Liver (tissue), 9 donors: ENCODE measurements around a stretch of chr9.

DNA sequence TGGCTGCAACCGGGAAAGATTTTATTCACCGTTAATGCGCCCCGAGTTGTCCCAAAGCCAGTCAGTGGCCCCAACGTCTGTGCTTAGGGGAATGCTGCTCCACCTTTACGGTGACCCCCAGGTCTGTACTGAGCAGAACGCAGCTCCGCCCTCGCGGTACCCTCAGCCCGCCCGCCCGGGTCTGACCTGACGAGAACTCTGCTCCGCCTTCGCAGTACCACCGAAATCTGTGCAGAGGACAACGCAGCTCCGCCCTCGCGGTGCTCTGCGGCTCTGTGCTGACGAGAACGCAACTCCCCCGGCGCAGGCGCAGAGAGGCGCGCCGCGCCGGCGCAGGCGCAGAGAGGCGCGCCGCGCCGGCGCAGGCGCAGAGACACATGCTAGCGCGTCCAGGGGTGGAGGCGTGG lies 18.6 kb downstream of the WASHC1 start:
- PRO-cap, 5 experiments: no peak in any of the 5 experiments
- RAMPAGE, long total RNA, 2 experiments: no peak in any of the 2 experiments
- RRBS: 86% methylated on average over 4 of the region's 44 CpGs

- PRO-cap, 5 experiments: no peak in any of the 5 experiments
- RAMPAGE, long total RNA, 2 experiments: no peak in any of the 2 experiments
- RRBS: no CpG with 5 or more reads among the region's 1 CpG
Observed at GRCh38 chr9:468964-469199, 35.6 kb upstream of the KANK1 start.

DNA sequence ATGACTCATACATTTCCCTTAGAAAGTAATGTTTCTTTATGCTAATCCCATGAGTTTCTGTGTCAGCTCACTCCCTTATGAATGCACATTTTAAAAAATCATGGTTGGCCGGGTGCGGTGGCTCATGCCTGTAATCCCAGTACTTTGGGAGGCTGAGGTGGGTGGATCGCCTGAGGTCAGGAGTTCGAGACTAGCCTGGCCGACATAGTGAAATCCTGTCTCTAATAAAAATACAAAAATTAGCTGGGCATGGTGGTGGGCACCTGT lies 89.2 kb upstream of the DMRT1 start:
- PRO-cap, 5 experiments: no peak in any of the 5 experiments
- RAMPAGE, long total RNA, 2 experiments: no peak in any of the 2 experiments
- RRBS: no CpG with 5 or more reads among the region's 5 CpGs

DNA sequence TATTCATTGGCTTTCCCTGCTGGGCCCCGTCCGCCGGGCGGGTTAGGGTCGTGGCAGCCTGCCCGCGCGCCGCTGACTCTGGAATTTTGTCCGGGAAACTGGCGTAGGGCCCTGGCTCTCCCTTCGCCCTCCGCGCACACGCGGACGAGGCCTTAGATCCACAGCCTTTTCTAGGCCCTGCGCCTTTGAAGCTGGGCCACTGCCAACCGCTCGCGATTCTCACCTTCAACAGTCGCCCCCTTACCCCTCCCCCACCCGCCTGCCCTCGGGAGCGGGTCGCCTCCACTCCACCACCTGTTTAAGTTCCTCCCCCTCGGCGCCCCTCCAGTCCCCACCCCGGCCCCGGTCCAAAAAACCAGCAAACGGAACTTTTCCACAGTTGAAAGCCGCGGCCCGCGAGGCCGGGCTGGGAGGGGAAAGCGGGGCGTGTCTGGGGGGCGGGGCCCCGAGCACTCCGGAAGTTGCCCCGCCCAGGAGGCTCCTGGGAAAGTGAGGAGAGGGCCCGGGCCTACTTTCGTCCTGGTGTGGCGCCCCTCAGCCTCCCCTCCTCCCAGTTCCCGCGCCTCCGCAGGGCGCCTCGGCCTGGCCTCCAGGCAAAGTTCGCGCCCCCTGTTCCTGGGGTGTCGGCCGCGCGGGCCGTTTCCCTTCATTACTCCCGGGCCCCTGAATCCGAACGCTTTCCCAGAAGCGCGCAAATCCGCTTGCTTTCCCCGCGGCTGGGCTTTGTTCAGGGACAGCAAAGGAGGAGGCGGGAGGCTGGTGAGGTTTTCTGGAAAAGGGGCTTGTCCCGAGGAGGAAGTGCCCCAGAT lies 4.6 kb upstream of the DMRT3 start:
- PRO-cap, 5 experiments: no peak in any of the 5 experiments
- RAMPAGE, long total RNA, 2 experiments: no peak in any of the 2 experiments
- RRBS: 6% methylated on average over 20 of the region's 67 CpGs

GRCh38 chr9:972435-973352 lies 3.8 kb upstream of the DMRT3 start:
- PRO-cap, 5 experiments: no peak in any of the 5 experiments
- RAMPAGE, long total RNA, 2 experiments: no peak in any of the 2 experiments
- RRBS: 14% methylated on average over 7 of the region's 68 CpGs

DNA sequence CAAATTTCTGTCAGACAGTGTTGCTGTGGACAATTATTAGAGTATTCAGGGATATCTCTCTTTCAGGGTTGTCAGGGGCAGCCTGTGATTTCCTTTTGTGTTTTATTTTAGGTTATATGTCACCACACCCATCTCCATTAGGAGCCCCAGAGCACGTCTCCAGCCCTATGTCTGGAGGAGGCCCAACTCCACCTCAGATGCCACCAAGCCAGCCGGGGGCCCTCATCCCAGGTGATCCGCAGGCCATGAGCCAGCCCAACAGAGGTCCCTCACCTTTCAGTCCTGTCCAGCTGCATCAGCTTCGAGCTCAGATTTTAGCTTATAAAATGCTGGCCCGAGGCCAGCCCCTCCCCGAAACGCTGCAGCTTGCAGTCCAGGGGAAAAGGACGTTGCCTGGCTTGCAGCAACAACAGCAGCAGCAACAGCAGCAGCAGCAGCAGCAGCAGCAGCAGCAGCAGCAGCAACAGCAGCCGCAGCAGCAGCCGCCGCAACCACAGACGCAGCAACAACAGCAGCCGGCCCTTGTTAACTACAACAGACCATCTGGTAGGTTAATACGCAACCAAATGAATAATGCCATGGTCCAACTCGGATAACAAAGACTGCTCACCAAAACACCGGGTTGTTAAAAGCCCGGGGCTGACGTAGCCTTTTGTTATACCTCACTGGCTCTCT lies 24.3 kb downstream of the SMARCA2 start:
- PRO-cap, 5 experiments: no peak in any of the 5 experiments
- RAMPAGE, long total RNA, 2 experiments: no peak in any of the 2 experiments
- RRBS: no CpG with 5 or more reads among the region's 18 CpGs

- PRO-cap, 5 experiments: no peak in any of the 5 experiments
- RAMPAGE, long total RNA, 2 experiments: no peak in any of the 2 experiments
- RRBS: no CpG with 5 or more reads among the region's 5 CpGs
Observed at GRCh38 chr9:2053770-2054399, 38.7 kb downstream of the SMARCA2 start.

- PRO-cap, 5 experiments: no peak in any of the 5 experiments
- RAMPAGE, long total RNA, 2 experiments: no peak in any of the 2 experiments
- RRBS: no CpG with 5 or more reads among the region's 7 CpGs
Observed at GRCh38 chr9:2162556-2163285, 147.6 kb downstream of the SMARCA2 start.

DNA sequence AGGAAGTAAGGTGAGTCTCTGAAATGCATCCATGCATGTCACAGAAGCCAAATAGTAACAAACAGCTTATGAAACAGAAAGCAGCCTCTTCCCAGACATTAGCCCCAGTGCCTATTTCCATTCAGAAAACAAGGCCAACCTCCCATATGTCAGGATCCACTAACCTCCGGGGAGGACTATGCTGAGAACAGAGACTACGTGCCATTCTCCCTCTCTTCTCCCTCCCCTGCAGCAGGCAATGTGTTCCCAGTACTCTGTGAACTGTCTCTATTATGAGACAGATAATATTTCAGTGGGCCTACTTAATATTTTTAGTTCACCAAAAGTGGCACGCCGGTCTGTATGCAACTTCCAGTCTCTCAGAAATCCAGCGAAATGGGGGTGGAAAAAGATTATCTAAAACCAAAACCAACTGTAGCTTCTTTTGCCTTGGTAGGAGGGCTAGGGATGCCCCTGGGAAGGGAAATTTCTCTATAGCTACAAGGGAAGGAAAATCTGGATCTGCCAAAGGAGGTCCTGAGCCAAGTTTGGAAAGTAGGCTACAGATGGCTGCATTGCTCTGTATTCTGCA lies 42.0 kb downstream of the VLDLR start:
- PRO-cap, 5 experiments: no peak in any of the 5 experiments
- RAMPAGE, long total RNA, 2 experiments: no peak in any of the 2 experiments
- RRBS: no CpG with 5 or more reads among the region's 5 CpGs

DNA sequence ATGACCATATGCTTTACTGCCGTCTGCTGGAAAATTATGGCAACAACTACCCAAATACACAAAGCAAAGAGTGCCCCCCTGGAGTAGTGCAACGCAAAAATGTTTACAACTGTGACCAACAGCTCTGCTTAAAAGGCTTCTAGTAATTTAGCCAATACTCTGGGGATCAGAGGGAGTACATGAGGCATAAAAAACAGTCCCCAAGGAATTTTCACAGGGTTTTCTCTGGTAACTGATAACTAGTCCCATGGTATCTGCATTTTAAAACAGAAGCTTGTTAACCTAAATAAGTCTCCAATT lies 10.9 kb downstream of the KCNV2 start:
- PRO-cap, 5 experiments: no peak in any of the 5 experiments
- RAMPAGE, long total RNA, 2 experiments: no peak in any of the 2 experiments
- RRBS: no CpG with 5 or more reads among the region's 2 CpGs

GRCh38 chr9:2765329-2765955 lies 48.1 kb downstream of the KCNV2 start:
- PRO-cap, 5 experiments: no peak in any of the 5 experiments
- RAMPAGE, long total RNA, 2 experiments: no peak in any of the 2 experiments
- RRBS: no CpG with 5 or more reads among the region's 4 CpGs

DNA sequence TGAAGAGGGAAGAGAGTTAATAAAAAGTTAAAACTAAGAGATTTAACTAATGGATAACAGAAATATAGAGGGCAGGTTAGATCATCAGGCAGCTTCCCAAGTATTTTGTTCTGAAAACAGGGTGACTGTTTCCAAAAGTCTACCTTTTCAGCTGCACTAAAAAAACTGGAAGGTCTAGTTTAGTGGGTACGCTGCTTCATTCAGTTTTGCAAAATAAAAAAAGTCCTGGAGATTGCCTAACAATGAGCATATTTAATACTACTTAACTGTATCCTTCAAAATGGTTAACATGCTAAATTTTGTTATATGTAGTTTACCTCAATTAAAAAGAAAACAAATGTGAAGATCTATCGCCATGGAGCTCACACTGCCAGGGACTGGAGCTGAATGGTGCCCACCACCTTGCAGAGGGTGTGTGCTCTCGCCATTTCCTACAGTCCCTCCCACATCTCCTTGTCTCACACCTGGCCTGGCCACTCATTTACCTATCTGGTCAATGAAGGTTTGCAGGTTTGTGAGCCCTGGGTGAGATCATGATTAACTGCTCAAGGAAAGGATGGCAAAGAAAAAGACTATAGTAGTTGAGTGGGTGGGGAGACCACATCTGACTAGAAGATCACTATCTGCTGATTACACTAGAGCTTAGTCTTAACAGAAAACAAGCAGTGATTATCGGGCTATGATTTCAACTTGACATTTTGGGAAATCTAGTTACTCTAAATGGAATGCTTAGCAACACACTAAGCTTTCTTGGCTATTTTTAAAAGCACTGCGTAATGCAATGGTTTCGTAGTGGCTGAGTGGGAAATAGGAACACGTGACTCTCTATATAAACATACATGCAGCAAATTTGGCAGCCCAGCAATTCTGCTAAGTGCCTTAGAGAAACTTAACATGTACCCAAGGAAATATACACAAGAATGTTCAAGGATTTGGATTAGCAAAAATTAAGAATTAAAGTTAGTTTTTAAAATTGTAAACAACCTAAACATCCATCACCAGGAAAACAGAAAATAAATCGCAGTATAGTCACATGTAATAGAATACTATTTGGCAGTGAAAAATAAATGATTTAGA lies 27.4 kb downstream of the PUM3 start:
- PRO-cap, 5 experiments: no peak in any of the 5 experiments
- RAMPAGE, long total RNA, 2 experiments: no peak in any of the 2 experiments
- RRBS: no CpG with 5 or more reads among the region's 8 CpGs

GRCh38 chr9:3223477-3224072 lies 302.2 kb downstream of the RFX3 start:
- PRO-cap, 5 experiments: no peak in any of the 5 experiments
- RAMPAGE, long total RNA, 2 experiments: no peak in any of the 2 experiments
- RRBS: no CpG with 5 or more reads among the region's 5 CpGs

DNA sequence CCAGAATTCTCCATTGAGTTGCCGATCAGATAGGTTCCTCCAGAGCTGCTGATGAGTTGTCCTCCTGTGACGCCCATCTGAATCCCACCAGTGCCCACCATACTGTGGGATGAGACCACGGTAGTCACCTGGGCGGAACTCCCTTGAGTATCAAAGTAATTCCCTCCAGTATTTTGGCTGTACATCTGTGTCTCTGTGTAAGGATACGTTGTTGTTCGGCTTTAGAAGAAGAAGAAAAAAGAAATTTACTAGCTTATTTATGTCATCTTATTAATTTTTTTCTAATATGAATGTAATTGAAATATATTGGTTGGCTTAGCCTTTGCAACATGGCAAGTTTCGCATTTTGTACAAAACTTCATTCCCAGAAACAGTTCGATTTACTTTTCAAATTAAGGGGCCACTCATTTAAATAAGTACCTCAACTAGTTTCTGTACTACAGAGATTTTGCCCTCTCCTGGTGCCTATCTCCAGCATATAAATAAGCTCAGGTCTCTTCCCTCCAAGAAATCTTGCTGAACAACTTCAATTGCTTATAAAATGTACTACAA lies 195.4 kb downstream of the RFX3 start:
- PRO-cap, 5 experiments: no peak in any of the 5 experiments
- RAMPAGE, long total RNA, 2 experiments: no peak in any of the 2 experiments
- RRBS: no CpG with 5 or more reads among the region's 8 CpGs

GRCh38 chr9:3337487-3337973 lies 188.3 kb downstream of the RFX3 start:
- PRO-cap, 5 experiments: no peak in any of the 5 experiments
- RAMPAGE, long total RNA, 2 experiments: no peak in any of the 2 experiments
- RRBS: no CpG with 5 or more reads among the region's 2 CpGs

DNA sequence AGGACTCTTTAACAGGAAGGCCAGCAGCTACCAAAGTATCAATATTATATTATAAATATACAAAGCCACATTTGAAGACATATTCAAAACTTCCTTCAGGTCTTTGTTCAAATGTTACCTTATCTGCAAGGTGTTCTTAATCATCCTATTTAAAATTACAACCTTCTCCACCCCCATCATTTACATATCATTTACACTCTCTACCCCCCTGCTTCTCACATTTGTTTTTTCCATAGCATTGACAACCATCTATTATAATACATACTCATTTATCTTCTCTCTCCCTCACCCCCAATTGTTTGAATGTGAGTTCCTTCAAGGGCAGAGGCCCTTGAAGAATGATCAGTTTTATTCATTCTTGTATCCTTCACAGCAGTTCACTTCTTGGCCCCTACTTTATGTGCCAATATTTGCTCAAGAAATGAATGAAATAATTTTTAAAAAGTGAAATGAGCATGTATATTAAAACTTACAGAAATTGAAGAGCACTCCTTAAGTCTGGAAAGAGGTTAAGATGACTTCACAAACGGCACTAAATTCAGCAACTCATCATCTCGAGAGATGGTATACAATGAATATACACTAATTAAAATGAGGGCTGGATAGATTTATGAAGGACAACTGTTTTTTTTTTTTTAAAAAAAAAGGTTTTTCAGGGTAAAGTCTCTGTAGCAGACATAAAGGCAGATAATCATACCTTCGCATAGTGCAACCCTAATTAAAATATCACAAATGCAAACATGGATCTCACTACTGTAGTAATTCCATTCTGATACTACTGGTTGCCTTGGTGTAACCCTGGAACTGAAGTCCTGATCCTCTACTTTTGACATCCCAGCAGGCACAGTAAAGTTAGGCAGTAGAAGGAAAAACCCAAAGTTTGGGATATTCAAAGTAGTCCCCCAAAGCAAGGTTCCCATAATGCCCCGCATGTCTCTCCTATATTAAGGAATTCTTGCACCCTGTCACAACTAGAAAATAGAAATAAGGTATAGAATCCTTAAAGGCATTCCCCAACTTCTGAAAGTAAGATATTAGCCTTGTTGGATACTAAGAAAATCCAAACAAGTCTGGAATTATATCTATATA lies 19.9 kb downstream of the RFX3 start:
- PRO-cap, 5 experiments: no peak in any of the 5 experiments
- RAMPAGE, long total RNA, 2 experiments: no peak in any of the 2 experiments
- RRBS: no CpG with 5 or more reads among the region's 4 CpGs

DNA sequence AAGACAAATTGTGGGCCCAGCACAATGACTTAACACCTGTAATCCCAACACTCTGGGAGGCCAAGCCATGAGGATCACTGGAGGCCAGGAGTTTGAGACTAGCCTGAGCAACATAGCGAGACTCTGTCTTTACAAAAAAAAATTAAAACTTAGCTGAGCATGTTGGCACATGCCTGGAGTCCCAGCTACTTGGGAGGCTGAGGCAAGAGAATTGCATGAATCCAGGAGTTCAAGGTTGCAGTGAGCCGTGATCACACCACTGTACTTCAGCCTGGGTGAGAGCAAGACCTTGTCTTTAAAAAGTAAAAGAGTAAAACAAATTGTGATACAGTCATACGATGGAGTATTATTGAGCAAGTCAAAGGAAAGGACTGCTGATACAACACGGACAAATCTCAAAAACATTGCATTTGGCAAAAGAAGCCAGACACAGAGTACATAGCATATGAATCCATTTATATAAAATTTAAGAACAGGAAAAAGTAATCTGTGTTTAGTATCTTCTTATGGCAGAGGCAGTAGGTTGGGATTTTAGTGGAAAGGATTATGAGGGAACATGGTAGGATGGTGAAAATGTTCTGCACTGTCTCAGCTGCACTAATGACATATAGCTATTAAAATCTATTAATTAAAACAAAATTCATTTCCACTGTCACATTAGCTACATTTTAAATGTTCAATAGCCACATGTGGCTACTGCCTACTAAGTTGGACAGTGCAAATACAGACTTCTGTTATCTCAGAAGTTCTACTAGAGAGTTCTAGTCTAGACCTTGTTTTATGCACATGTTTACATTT lies 5.0 kb upstream of the RFX3 start:
- PRO-cap, 5 experiments: no peak in any of the 5 experiments
- RAMPAGE, long total RNA, 2 experiments: no peak in any of the 2 experiments
- RRBS: no CpG with 5 or more reads among the region's 4 CpGs

- PRO-cap, 5 experiments: no peak in any of the 5 experiments
- RAMPAGE, long total RNA, 2 experiments: no peak in any of the 2 experiments
- RRBS: no CpG with 5 or more reads among the region's 2 CpGs
Observed at GRCh38 chr9:3698139-3698448, 172.3 kb upstream of the RFX3 start.

DNA sequence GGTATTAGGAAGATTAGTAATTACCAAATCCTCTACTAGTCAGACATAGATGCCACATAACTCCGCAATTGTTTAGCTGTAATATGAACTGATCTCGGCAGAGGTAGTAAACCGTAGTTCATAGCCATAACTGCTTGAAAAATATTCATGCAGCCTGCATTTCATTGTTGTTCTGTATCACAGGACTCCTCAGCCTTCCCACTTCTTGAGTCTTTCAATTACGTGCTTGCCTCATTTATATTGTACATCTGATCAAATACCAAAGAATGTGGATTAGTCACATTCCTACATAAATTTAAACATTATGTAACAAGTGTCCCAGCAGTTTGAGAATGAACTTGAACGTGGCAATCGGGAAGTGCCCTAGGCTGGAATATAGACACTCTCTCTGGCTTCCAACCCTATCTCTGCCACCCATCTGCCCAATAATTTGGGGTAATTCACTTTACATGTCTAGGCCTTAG lies 214.9 kb upstream of the RFX3 start:
- PRO-cap, 5 experiments: peak in 2 of 5 experiments; most common plus-strand start position 350 of the sequence (in 2); most common minus-strand start position 207 of the sequence (in 2)
- RAMPAGE, long total RNA, 2 experiments: no peak in any of the 2 experiments
- RRBS: no CpG with 5 or more reads among the region's 6 CpGs

- PRO-cap, 5 experiments: no peak in any of the 5 experiments
- RAMPAGE, long total RNA, 2 experiments: no peak in any of the 2 experiments
- RRBS: no CpG with 5 or more reads among the region's 7 CpGs
Observed at GRCh38 chr9:4237789-4238547, 61.9 kb downstream of the GLIS3 start.